ENCODE measurements around the genes CDX4 and NEXMIF.

GRCh38 chrX:72168734-72169581 is 12.6 kb upstream of the PIN4 start:
- PRO-cap, 3 experiments, result peak in 3 of 3 experiments; most common plus-strand start chrX:72169307 (in 3)
- RRBS, result no CpG with 5 or more reads among the region's 7 CpGs

DNA sequence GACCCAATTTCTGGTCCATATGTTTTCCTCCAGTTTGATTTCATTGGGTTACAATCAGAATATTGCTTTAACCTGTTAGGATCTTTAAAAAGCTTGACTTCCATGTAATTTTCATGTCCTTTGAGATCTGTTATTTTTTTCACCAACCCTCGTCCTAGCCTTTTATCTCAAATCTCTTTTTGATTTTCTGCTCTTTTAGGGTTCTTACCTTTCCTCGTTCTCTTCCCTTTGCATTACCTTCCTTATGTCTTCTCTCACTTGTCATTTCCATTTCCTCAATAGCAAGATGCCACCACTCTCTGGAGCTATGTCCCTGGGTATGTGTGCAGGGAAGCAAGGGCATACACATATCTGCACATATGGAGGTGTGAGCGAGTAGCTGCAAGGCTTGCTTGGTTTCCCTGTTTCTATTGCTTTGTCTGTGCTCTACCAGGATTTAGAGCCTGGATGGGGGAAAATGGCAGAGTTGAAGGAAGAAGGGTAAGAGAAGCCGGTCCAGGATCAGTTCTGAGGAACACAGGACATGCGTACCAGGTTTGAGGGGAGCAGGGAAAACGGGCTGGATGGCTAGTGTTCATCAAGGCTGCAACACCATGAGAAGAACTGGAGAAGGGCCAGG is 43.9 kb upstream of the CITED1 start:
- PRO-cap, 3 experiments, result no peak in any of the 3 experiments
- RRBS, result no CpG with 5 or more reads among the region's 6 CpGs

DNA sequence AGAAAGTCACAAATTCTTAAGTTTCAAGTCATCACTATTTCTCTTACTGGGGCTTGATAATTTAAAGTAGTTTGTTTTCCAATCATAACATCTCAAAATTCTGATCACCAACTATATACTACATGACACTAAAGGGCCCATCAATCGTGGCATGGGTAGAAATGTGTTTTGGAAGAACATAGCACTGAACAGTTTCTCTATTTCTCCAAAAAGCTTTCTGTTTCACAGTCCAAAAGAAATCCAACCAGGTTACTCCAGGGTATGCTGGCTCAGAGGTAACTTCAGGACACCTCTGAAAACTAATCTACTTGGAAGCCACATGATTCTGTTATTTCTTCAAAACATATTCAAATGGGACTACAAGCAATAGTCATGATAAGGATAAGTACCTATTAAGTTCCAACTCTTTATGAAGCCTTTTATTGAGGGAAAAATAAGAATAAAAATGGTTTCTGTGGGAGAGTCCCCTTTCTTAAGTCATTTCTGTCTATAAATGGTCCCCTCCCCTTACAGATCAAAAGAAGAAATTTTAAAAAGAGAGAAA is 8.3 kb downstream of the PHKA1 start:
- PRO-cap, 3 experiments, result no peak in any of the 3 experiments
- RRBS, result no CpG with 5 or more reads among the region's 1 CpG

DNA sequence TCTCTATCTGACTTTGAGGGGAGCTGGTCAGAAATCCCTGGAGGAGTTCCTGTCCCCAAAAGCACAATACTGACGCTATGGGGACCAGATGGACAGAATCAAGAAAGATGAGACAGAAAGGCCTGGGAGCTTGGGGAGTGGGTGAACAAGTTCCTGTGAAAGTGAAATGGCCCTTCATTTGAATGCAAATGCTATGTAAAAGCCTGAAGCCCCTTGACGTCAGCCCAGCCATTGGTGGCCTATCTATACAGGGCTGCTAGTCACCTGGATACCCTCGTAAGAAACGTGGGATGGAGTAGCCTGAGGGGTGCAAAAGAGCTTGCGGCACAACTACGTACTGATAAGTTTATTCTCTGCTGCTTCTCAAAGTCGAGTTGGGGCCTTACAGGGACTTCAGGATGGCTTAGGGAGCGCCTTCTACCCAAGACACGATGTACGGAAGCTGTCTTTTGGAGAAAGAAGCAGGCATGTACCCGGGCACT is at the start of gene CDX4:
CDX4 (plus strand) TSS at position 231 of the 482 bp plus-strand sequence.
- PRO-cap, 3 experiments, result no peak in any of the 3 experiments
- RRBS, result 53% methylated on average over 1 of the region's 11 CpGs

GRCh38 chrX:73830841-73831400 is 267.9 kb downstream of the CHIC1 start:
- PRO-cap, 3 experiments, result no peak in any of the 3 experiments
- RRBS, result no CpG with 5 or more reads among the region's 6 CpGs

DNA sequence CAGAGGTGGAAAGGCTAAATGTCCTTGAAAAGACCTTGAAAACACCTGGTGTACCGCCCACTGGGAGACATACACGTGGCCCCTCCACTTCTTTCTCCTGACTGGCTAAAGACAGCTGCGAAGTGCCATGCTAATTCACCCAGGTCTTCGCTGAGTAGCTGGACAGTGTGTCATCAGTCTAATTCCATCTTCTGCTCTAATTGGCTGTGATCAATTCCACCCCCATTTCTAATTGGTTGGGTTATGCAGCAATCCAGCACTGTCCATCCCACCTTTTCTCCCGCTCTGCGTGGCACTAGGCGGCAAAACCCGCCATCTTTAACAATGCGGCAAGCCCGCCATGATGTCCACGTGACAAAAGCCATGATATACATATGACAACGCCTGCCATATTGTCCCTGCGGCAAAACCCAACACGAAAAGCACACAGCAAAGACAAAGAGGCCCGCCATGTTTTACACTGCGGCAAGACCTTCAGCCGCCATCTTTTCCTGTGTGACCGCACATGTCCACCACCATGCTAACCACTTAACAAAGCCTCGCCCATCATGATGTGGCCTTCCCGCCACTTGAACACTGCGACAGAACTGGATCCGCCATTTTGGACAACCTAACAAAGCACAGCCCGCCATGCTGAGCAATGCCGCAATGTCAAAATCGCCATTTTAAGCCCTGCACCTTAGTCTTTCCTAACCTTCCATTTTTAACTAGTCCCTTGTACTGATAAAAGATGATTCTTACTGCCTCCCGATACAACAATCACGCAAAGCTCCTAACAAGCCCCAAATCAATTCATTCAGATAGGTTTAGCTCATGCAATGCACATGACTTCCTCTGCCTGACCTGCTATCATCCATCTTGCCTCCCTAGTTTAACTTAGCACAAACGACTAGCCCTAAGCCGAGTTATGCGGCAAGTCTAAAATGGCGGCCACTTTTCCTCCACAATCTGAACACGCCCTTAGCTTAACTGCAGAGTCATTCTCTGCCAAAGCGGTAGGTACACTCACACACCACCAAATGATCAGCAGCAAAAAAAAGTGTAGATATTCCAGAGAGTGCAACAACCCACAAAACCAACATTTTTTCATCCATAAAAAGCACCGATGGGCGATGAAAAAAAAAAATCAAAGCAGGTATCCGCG is 288.3 kb downstream of the CHIC1 start:
- PRO-cap, 3 experiments, result peak in 1 of 3 experiments; most common plus-strand start position 395 of the sequence (in 1); most common minus-strand start position 107 of the sequence (in 1)
- RRBS, result no CpG with 5 or more reads among the region's 37 CpGs

DNA sequence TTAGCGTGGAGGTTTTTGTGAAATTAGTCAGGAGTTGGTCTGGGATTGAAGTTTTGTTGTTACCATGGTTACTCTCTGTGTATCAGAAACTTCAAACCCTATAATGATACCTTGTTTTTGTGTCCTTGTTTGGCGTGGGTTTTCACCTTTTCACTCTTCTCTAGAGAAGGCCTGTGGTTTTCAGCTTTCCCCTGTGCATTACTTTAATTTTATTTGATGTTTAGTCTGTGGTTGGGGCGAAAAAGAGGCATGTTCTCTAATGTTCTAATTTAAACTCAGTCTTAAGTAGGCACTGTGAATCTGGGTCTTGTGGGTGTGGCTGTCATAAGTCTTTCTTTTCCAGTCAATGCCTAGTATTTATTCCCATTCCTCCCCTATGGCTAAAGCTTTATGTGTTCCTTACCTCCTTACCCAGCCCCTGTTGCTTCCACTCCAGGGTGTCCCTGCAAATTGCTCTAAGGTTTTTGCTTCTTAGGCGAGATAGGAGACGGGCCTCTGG is 326.4 kb upstream of the ZCCHC13 start:
- PRO-cap, 3 experiments, result no peak in any of the 3 experiments
- RRBS, result no CpG with 5 or more reads among the region's 5 CpGs

GRCh38 chrX:74004008-74004926 is 299.7 kb upstream of the ZCCHC13 start:
- PRO-cap, 3 experiments, result no peak in any of the 3 experiments
- RRBS, result no CpG with 5 or more reads among the region's 5 CpGs

GRCh38 chrX:74209692-74210484 is 94.1 kb upstream of the ZCCHC13 start:
- PRO-cap, 3 experiments, result no peak in any of the 3 experiments
- RRBS, result no CpG with 5 or more reads among the region's 5 CpGs

- PRO-cap, 3 experiments, result no peak in any of the 3 experiments
- RRBS, result no CpG with 5 or more reads among the region's 4 CpGs
Observed at GRCh38 chrX:74248899-74249521, 55.0 kb upstream of the ZCCHC13 start.

DNA sequence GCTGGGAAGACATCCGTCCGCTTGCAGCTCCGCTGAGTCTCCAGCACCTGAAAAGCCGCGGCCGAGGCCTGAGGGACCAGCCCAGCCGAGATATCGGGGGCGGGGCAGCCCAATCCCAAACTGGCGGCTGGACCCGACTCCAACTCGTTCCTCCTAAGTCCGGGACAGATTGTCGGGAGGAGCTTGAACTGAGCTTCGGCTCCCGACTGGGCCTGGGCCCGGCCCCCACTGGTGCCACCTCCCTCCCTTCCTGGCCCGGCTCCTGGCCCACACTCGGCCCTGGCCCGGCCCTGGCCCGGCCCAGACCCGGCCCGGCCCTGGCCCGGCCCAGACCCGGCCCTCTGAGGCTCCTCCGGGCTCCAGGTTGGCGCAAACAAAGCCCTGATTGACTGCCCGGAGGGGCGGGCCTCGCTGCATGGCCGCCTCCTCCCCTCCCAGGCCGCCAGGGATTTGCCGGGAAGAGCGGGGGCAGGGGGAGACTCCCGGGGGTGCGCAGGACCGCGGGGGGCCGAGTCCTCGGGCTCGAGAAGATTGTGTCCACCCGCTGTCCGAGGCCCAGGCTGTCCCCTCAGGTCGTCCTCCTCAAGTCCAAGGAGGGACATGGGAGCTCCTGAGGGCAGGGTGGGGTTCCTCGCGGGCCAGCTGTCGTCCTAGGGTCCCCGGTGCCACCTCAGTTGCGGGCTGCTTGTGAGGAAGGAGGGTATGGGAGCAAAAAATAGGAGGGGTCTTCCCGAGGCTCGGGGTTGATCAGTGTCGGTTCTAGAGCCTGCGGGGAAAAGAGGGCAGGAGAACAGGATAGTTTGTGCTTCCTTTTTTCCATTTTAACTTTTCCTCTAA is 682 bp upstream of the SLC16A2 start:
- PRO-cap, 3 experiments, result peak in 3 of 3 experiments; most common plus-strand start position 156 of the sequence (in 3); most common minus-strand start position 49 of the sequence (in 3)
- RRBS, result 18% methylated on average over 13 of the region's 53 CpGs

GRCh38 chrX:74422565-74423045 is 1.3 kb downstream of the SLC16A2 start:
- PRO-cap, 3 experiments, result peak in 3 of 3 experiments; most common plus-strand start chrX:74422911 (in 1); most common minus-strand start chrX:74422741 (in 3)
- RRBS, result no CpG with 5 or more reads among the region's 33 CpGs

DNA sequence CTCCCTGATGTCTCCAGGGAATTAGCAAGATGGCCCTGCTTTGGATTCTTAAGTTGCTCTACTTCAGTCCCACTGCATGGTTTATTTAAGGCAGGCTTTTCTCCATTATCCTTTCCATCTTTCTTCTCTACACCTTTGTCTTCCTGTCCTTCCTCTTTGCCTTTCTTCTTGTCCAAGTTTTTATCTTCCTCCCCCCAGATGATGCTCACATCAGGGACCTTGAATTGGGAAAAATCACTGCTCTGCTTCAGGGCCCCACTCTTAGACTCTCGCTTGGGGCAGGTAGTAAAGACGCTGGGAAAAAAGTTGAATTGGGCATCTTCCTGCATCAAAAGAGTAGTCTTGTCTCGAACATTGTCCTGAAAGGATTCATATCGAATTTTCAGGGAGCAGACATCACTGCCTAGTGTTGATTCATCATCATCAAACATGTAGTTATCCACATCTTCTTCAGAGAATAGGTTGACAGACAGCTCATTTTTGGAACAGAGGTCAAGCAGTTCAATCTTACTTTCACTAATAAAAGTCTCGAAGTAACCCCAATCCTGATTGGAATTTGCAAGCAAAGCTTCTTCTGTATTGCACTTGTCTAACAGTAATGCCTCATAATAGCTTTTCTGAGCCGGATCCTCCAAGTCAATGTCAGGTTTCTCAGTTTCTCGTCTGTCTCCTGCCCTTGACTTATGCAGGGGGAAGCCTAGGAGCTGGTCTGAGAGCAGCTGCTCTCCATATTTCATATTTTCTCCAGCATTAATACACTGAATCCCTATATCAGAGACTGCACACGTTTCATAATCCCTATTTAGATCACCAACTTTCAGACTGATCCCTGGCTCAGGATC is 129.0 kb upstream of the RLIM start:
- PRO-cap, 3 experiments, result no peak in any of the 3 experiments
- RRBS, result no CpG with 5 or more reads among the region's 8 CpGs

GRCh38 chrX:74925181-74926245 is at the start of gene NEXMIF:
TSS of gene NEXMIF (minus strand) at chrX:74925452.
- PRO-cap, 3 experiments, result peak in 1 of 3 experiments; most common minus-strand start chrX:74925287 (in 1)
- RRBS, result 25% methylated on average over 6 of the region's 53 CpGs

DNA sequence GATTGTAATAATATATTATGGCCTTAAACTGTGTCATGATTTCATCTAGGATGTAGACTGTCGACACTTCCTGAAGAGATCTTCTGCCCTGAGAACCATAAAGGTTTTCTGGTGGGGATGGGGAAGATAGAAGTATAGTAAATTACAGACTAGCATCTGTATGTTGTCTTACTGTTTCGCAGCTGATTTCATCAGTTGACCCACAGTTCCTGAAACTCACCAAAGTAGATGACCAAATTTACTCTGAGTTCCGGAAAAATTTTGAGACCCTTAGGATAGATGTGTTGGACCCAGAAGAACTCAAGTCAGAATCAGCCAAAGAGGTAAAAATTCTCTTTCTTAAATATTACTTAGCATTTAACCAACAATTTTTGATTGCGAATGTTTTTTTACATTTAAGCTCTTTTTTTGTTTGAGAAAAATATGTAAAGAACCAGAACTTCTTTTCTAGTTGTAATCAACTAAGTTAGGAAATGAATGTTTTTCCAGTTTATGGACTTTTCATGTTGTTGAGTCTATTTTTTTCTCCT is 2.5 kb downstream of the PBDC1 start:
- PRO-cap, 3 experiments, result no peak in any of the 3 experiments
- RRBS, result no CpG with 5 or more reads among the region's 4 CpGs

DNA sequence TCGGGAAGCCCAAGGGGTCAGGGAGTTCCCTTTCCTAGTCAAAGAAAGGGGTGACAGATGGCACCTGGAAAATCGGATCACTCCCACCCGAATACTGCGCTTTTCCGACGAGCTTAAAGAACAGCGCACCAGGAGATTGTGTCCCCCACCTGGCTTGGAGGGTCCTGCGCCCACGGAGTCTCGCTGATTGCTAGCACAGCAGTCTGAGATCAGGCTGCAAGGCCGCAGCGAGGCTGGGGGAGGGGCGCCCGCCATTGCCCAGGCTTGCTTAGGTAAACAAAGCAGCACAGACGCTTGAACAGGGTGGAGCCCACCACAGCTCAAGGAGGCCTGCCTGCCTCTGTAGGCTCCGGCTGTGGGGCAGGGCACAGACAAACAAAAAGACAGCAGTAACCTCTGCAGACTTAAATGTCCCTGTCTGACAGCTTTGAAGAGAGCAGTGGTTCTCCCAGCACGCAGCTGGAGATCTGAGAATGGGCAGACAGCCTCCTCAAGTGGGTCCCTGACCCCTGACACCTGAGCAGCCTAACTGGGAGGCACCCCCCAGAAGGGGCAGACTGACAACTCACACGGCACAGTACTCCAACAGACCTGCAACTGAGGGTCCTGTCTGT is 413.4 kb downstream of the MAGEE1 start:
- PRO-cap, 3 experiments, result no peak in any of the 3 experiments
- RRBS, result no CpG with 5 or more reads among the region's 18 CpGs

- PRO-cap, 3 experiments, result no peak in any of the 3 experiments
- RRBS, result no CpG with 5 or more reads among the region's 6 CpGs
Observed at GRCh38 chrX:77014345-77014841, 432.8 kb upstream of the FGF16 start.

GRCh38 chrX:77634246-77634883 is 151.7 kb downstream of the ATRX start:
- PRO-cap, 3 experiments, result no peak in any of the 3 experiments
- RRBS, result no CpG with 5 or more reads among the region's 2 CpGs

GRCh38 chrX:77684078-77684701 is 101.8 kb downstream of the ATRX start:
- PRO-cap, 3 experiments, result no peak in any of the 3 experiments
- RRBS, result no CpG with 5 or more reads among the region's 6 CpGs

- PRO-cap, 3 experiments, result peak in 3 of 3 experiments; most common minus-strand start chrX:78103943 (in 2)
- RRBS, result 23% methylated on average over 21 of the region's 37 CpGs
Observed at GRCh38 chrX:78103589-78104106, 400 bp upstream of the PGK1 start.

Data from breast (tissue), 4 donors.